ENCODE measurements around a stretch of chr6.

DNA sequence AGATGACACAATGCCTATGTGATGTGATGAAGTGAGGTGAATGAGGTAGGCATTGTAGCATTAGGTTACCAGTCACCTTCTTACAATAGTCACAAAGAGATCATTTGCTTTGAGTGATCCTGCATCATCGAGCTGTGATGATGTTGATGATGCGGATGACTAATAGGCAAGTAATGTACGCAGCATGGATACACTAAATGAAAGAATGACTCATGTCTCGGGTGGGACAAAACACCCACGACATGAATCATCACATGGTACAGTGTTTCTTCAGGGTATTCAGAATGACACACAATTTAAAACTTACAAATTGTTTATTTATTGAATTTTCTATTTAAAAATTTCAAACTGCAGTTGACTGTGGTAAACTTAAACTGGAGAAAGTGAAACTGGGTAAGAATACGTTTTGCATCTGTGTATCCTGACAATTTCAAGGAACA, 806.2 kb upstream of the GJE1 start:
- PRO-cap, 2 experiments: no peak in any of the 2 experiments

DNA sequence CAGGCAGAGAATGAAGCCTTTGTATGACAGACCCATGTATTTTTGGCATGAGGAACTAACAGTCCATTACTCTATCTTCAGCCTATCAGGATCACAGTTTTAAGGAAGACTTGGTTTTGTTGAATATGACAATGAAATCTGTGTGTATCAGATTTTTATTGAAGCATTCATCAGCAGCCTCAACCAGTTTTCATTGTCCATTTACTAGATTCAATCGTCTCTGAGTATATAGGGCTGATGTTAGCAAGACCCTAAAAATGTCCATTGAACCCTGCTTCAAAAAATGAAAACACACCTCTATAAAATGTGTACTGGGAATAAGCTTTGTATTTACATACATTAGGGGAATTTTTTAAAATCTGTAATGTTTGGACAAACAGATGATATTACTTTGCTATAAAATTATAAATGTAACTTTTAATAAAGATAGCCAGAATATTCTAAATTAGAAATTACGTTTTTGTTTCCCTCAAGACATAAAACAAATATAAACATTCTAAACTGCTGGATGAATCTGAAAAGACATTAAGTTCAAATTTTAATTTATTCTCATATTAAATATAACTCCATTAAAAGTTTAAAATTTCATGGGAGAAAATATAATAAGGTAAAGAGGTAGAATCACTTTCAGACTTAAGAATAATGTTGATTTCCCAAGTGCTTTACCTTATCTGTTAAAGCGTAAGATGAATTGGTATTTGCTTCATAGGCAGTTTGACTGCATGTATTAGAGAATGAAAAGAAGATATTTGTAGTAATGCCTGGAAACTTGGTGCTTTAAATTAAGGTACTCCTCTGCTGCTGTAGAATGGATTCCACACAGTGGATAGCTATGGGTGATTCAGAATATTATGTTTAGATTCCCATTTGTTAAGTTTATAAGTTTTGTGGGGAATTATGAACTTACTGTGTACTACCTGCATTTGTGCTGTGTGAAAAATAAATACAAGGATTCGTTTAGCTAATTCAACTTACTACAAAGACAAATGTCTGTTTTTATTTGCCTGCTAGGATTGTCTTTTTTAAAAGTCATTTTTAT, 71.9 kb downstream of the VTA1 start:
- PRO-cap, 2 experiments: no peak in any of the 2 experiments

GRCh38 chr6:142774371-142775280, 170.3 kb downstream of the HIVEP2 start:
- PRO-cap, 2 experiments: no peak in any of the 2 experiments

DNA sequence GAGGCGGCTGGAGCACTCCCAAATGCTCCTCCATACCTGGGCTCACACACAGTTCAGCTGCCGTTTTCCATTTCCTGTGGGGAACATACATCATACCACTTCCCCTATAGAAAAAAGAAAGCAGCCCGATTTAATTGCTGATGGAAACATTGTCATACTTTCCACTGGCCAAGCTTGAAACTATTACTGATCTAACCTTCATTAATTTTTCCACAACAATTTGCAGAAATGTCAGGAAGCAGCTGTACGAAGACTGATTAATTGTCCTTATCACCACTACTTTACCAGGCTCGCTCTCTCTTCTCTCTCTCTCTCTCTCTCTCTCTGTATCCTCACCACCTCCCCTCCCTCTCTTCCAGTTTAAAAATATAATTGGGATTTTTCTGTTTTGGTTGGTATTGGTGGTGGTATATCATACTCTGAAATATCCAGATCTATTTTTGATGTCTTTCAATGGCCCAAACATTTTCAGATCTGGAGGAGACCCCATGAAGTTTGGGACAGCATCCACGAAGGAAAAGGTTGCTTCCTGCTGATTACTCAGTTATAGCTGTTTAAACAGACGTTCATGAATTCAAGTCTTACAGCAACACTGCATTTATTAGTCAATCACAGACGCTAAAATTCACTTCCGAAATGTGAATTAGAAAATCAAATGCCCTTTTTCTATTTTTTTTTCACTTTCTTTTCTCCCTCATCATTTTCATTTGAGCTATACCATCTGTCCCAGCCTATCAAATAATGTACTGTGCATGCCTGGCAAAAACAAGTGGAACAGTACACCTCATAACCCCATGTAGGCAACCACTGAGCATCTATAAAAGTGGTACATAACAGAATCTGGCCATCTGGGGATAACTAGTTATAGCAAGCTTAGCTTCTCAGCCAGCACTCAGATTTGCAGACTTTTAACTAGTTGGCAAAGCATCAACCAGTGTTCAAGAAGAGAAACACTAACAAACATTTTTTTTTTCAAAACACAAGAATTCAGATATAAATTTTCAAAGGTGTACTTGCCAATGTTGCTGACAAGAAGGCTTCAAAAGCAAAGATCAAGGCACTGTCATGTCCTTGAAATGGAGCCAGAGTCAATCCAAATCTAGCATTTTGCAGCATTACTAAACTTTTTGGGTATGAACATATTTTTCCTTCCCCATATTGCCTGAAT, 124.6 kb downstream of the HIVEP2 start:
- PRO-cap, 2 experiments: no peak in any of the 2 experiments

DNA sequence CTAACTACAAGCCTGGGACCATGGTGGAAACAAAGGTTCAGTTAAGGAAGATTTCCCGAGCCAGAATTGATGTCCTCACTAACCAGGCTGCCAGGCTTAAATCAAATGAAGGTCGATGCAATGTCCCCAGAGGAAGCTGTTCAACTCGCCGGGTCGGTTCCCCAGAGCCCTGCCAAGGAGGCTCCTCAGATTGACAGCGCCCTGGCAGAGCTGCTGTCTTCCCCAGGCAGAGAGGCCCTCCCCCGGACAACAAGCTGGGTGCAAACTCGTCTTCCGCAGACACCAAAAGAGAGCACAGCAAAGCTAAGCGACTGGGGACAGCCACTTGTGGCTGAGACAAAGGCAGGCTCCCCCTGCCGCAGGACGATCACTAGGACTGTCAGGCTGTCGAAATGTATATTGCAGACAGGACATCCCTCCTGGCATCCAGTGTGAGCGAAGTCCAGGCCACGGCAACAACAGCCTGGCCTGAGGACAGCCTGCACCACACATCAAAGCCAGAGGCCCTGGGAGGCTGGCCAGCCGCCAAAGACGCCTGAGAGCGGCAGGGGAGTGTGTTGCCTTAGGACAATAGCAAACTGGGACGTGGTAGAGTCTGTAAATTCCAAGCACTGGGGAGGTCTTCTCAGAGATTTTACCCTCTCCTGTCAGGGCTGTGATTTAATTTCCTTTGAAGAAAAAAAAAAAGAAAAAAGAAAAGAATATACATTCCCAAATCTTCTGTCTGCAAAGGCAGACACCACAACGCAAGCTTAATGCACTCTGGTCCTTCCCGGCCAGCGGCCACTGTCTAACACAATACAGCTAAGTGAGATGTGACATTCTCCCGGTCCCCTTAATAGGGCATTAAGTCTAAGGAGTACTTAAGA, 99.1 kb downstream of the HIVEP2 start:
- PRO-cap, 2 experiments: peak in 2 of 2 experiments; most common plus-strand start position 429 of the sequence (in 2); most common minus-strand start position 369 of the sequence (in 2)

- PRO-cap, 2 experiments: no peak in any of the 2 experiments
These were observed 44.2 kb downstream of the HIVEP2 start for GRCh38 chr6:142900297-142901556.

DNA sequence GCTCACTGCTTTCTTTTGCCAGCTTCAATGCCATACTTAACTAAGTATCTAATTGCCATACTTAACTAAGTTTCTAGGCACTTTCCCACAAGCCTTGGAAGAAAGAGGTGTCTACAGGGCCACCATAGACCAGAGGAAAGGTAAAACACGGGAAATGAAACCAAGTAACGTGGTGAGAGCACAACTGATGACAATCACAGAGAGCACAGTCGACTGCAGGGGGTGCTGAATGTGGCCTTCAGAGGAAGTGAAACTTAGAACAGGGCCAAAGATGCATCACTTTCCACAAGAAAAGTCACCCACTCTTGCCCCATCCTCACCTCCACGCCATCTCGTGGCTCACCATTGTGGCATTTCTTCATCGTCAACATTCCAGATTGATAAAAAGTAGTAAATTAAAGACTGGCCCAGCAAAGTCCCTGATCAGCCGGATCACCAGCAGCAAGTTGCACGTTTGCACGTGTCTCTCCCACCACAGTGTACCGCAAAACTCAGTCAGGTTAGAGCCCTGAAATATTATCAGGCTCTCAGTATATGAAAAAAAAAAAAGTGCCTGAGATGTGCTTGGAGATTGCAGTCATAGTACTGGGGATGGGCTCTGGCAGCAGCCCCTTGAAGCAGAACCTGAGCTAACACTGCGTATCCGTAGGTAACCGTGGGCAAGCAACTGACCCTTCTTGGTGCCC, 31.4 kb downstream of the HIVEP2 start:
- PRO-cap, 2 experiments: no peak in any of the 2 experiments

- PRO-cap, 2 experiments: no peak in any of the 2 experiments
These were observed 1.1 kb downstream of the AIG1 start for GRCh38 chr6:143061804-143062126.

DNA sequence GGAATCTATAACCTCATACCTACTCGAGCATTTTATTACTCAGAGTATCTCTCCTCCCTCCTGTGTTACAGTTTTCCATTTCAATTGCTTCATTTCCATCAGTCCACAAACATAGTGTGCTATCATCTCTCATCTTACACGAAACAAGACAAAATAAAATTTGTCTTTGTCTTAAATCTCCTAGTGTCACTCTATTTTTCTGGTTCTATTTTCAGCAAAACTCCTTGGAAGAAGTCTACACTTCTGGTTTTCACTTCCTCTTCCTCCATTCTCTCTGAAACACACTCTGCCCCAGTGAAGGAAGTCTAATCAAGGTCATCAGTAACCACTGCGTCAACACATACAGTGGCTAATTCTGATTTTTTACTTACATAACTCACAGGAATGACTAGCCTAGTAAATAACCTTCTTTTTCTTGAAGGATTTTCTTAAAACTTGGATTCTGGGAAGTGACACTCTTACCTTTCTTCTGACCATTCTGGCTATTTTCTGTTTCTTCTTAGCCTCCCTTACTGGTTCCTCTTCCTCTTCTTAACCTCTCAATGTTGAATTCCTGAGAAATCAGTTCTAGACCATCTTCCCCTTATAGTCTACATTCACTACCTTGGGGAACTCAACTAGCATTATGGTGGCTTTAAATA, 37.4 kb downstream of the AIG1 start:
- PRO-cap, 2 experiments: no peak in any of the 2 experiments

- PRO-cap, 2 experiments: no peak in any of the 2 experiments
These were observed 83.1 kb upstream of the PHACTR2 start for GRCh38 chr6:143594538-143595214.

- PRO-cap, 2 experiments: no peak in any of the 2 experiments
These were observed 6.9 kb upstream of the ZC2HC1B start for GRCh38 chr6:143856956-143858115.

- PRO-cap, 2 experiments: no peak in any of the 2 experiments
These were observed 1.6 kb upstream of the ZC2HC1B start for GRCh38 chr6:143862673-143863107.

GRCh38 chr6:143949274-143949820, 58.7 kb downstream of the PLAGL1 start:
- PRO-cap, 2 experiments: no peak in any of the 2 experiments

DNA sequence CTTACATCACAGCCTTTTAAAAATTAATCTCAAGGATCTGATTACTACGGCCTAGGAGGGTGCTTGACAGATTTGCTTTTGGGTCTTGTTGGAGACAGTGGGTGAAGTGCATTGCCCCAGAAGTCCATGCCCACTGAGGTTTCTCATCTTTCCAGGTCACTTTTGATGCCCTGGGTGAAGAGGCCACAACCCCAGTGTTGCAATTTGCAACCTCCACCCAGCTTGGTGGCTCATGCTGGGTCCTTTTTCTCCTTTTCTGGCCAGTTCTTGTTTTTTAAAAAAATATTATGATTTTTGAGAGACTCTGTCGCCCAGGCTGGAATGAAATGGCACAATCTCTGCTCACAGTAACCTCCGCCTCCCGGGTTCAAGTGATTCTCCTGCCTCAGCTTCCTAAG, 9.4 kb downstream of the STX11 start:
- PRO-cap, 2 experiments: no peak in any of the 2 experiments

- PRO-cap, 2 experiments: no peak in any of the 2 experiments
These were observed 20.3 kb upstream of the UTRN start for GRCh38 chr6:144264721-144265304.

- PRO-cap, 2 experiments: peak in 1 of 2 experiments; most common plus-strand start chr6:144286299 (in 1); most common minus-strand start chr6:144286388 (in 1)
These were observed 961 bp downstream of the UTRN start for GRCh38 chr6:144285973-144286618.

- PRO-cap, 2 experiments: no peak in any of the 2 experiments
These were observed 11.7 kb downstream of the UTRN start for GRCh38 chr6:144296626-144297471.

- PRO-cap, 2 experiments: no peak in any of the 2 experiments
These were observed 68.9 kb downstream of the UTRN start for GRCh38 chr6:144353766-144354611.

- PRO-cap, 2 experiments: no peak in any of the 2 experiments
These were observed 79.5 kb downstream of the UTRN start for GRCh38 chr6:144364602-144365040.

- PRO-cap, 2 experiments: no peak in any of the 2 experiments
These were observed 150.7 kb downstream of the UTRN start for GRCh38 chr6:144435813-144436175.